Left lung (tissue), 1 donor: ENCODE measurements around a stretch of chr5.

- PRO-cap, result no peak
These were observed 8.2 kb downstream of the DDX46 start for GRCh38 chr5:134766734-134767189.

DNA sequence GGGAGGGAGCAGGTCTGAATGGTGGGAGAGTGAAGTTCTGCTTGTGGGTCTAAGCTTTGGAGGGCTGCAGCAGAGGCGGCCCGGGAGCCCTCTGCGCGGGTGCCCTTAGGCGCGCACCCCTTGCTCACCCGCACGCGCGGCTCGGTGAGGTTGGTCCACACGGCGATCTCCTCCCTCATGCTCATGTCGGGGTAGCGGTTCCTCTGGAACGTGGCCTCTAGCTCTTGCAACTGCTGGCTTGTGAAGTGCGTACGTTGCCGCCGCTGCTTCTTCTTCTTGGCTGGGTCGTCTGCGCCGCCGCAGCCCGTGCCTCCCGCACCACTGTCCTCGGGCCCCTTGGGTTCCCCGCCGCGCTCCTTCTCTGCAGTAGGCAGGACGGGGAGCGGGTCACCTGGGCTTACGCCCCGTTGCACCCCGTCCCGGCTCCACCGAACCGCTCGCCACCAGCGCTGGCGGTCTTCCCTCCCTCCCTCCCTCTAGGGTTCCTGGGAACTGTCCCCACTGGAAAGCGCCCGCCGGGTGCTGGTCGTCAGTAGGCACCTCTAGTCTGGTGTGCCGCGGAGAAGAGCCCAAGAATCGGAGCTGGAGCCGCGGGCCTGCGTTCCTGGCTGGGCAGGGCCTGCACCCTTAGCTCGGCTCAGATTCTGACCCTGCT, 2.8 kb downstream of the PITX1 start:
- PRO-cap, result no peak

DNA sequence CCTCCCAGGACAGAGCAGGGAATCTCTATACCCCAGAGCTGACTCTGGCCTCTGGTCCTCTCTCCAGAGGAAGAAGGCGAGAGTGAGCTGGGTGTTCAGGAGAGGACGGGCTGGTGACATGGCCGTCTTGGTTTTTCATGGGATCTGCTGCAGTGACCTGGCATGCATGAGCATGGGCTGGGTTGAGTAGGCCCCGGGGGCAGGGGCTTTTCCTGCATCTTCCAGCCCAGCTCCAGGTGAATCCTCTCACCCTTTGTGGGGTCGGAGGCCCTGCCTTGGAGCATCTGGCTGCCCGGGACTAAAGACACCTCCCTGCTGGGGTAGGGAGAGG, 28.1 kb upstream of the PITX1 start:
- PRO-cap, result unidirectional peak, plus-strand start at position 95 of the sequence

GRCh38 chr5:135135666-135136294, 101.8 kb upstream of the PITX1 start:
- PRO-cap, result no peak

DNA sequence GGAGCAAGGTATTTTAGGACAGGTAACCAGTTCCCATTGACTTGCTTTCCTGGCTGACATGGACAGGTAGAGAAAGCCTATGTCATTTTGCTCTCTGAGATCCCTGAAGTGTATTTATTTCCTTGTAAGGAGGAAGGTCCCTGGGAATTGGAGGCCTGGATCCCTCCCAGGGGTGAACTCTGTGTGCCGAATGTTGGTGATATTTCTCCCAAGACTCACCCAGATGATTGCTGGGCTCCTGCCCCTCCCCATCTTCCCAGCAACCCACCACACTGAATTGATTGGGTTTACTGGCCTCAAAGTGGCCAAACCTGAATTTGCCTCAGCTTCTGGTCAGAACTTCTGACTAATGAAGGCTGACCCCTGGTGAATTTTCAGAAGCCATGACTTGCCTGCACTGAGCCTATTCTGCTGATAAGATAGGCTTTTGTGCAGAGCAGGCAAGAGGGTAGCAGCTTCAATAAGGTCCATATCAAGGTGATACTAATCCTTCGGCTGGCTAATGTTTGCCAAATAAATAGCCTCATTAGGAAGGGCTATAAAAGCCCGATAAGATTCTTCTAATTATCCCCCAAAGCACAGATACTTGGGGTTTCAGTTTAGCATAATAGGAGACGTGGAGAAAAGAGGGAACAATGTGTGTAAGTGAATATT, 152.8 kb upstream of the PITX1 start:
- PRO-cap, result no peak

DNA sequence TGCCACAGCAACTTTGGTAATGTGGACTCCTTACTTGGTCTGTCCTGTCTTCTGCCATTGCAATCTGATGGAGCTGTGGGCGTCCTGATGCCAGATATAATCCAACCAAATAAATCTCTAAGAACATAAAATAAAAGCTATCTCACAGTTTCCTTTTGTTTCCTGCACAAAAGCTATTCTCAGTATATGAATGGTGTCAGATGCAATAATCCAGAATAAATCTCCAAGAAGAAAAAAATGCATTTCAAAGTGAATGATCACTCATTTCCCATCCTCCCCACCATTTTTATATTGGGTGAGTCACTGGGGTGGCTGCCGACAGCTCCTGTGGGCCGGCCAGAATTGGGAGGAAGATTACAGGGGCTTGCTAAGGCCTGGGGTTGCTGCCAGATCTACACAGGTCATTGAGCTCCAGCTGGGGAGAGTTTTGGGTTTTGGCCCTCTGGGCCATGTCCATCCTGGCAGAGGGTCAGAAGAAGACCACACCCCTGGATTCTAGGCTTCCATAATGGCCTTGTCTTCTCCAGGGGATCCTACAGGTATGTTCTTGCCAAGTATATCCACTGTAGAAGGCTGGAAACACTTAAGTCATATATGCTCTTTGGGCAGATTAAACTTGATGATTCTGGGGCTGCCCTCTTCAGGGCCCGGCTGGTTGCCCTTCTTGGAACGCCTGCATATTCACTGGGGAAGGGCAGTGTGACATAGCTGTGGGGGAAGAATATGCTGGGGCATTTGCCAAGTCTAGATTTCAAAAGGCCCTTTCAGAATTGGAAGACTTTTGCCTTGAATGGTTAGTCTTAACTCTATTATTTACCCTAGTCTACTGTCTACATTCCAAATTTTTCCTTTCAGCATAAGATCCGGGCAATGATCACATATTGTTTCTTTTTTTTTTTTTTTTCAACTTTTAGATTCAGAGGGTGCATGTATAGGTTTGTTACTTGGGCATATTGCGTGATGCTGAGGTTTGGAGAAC, 161.0 kb upstream of the PITX1 start:
- PRO-cap, result no peak

- PRO-cap, result no peak
These were observed 55.8 kb downstream of the MACROH2A1 start for GRCh38 chr5:135343116-135343812.

DNA sequence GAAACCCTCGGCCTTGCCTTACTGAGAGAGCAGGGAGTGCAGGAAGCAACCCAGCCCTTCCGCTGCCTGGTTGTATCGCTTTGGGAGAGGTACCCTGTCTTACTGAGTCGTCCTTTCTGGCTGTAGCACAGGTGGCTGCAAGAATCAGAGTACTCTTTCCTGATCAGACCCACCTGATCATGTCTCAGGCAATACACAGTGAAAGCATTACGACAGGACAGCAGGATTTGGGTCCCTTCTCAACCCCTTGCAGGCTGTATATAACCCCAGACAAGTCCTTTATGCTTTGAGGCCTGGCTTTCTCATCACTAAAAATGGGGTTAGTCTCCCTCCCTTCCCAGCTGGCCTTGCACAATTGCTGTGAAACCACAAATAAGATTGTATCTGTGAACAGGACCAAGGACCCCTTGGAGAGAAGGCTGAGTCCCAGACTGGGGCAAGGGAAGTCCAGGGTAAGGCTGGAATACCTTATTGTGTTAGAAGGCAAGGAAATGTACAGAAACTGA, 11.6 kb downstream of the MACROH2A1 start:
- PRO-cap, result no peak

GRCh38 chr5:135433529-135434053, 13.6 kb downstream of the DCANP1 start:
- PRO-cap, result no peak

DNA sequence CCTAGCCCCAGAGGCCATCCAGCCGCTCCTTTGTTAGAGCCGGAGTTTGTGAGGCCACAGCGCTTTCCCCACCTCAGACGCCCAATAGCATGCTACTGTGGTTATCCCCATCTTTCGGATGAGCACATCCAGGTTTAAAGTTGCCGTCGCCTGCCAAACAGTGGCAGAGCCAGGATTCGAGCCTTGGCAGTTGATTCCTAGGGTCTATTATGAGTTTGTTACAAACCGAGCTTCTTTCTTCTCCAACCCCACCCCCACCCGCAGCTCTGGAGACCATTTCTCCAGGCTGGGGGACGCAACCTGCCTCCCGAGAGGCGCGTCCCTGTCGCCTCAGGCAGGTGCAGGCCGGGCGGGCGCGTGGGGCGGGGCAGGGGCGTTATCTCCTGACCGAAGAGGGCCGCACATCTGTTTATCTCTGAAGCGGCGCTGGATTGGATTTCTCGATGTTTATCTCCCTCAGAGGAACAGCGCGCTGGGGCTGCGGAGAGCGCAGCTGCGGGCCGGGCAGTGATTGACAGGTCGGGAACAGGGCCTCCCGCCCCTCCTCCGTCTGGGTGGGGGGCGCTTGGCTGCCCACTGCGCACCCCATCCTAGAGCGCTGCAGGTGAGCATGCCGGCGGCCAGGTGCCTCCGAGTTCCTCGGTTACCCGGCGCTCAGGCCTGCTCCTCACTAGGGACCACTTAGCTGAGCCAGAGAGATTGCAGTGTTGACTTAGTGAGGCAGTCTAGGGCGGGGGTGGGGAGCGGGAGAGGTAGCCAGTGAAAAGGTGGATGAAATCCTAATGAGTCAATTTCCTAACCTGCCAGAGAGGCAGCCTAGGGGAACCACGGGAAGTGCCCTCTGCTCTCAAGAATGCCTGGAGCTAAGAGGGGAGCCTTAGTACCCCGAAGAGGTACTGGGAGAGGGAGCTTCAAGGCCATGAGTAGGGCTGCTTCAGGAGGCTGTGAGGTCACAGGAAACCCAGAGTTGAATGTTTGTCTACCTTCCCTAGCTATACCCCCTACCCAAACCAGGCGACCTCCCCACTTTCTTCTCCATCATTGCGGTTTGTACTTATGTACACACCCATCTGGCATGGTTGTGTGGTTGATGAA, 39.5 kb upstream of the TIFAB start:
- PRO-cap, result no peak

- PRO-cap, result no peak
These were observed 18.0 kb downstream of the CXCL14 start for GRCh38 chr5:135560766-135561220.

GRCh38 chr5:135998078-135998433, 30.7 kb upstream of the TGFBI start:
- PRO-cap, result unidirectional peak, minus-strand start at chr5:135998159

DNA sequence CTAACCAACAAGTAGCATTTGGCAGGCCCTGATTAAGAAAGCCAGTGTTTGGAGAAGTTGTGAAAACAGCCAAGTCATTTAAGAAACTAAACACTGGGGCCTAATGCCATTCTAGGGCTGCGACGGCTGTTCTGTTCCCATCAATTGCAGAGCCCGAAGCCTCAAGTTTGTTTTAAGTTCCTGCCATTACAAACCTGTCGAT, 4.5 kb upstream of the TGFBI start:
- PRO-cap, result no peak

DNA sequence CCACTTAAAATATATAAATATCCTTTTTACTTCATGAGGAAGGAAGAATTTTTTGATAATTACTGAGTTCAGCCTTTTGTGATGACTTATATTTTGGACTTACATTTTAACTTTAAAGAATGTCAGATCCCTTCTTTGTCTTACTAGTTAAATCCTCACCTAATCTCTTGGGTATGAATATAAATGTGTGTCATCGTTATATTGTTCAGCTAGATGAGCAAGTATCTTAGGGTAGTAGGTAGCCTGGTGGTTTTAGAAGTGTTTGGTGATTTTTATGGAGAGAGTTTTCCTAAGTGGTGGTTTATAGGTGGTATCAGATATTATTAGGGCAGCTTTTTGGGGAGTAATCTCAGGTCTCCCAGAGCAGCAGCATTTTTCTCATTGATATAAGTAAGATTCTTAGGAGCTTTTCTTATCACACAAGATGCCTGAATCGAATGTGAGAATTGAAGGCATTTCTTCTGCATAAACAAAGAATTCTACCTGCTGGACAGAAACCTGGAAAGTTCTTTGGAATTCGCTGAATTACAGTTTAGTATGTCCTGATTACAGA, 11.7 kb downstream of the SMIM32 start:
- PRO-cap, result no peak

DNA sequence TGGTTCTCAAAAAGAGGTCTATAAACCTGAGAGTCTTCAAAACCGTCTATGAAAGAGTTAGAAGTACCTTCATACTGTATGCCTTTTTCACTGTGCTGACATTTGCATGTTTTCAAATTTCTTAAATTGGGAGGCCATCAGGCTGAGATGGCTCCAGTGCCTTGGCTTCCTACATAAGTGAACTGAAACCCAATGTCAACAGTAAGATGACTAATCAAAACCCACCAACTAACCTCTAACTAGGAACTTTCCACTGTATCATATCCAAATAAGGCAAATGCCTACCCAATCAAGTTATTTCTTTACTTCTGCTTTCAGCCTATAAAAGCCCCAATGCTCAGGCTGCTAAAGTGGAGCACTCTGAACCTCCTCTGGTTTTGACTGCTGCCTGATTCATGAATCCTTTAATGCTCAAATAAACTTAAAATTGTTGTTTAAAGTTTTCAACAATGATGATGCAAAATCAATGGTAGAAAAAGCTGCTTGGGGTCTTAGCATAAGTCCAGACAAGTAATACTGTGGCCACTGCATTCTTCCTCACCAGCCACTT, 35.0 kb downstream of the FAM13B start:
- PRO-cap, result no peak

DNA sequence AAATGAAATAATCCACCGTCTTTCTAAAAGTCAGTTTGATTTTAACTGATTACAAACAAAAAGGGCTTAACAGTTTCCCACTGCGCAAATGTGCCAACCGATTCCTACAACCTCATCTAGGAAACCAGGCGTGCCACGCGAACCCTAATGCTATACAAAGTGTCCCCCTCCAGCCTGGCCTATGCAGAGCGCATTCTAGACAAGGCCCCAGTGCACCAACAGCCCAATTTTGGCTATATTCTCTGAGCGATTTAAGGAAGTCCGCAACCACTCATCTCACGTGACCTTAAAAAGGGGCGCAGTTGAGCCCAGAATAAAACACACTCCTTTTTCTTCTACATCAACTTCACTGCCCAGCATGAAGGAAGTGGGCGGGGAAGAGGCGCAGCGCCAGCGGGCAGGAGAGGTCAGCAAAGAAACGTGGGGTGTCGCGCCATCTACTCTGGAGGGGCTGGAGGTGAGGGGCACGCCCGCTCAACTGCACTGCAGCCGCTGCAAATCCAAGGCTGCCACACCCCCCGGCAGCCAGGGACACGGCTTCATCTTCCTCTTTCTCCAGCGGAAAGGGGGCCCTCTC, 746 bp downstream of the FAM13B start:
- PRO-cap, result bidirectional peak, plus-strand start at position 378 of the sequence, minus-strand start at position 231 of the sequence

DNA sequence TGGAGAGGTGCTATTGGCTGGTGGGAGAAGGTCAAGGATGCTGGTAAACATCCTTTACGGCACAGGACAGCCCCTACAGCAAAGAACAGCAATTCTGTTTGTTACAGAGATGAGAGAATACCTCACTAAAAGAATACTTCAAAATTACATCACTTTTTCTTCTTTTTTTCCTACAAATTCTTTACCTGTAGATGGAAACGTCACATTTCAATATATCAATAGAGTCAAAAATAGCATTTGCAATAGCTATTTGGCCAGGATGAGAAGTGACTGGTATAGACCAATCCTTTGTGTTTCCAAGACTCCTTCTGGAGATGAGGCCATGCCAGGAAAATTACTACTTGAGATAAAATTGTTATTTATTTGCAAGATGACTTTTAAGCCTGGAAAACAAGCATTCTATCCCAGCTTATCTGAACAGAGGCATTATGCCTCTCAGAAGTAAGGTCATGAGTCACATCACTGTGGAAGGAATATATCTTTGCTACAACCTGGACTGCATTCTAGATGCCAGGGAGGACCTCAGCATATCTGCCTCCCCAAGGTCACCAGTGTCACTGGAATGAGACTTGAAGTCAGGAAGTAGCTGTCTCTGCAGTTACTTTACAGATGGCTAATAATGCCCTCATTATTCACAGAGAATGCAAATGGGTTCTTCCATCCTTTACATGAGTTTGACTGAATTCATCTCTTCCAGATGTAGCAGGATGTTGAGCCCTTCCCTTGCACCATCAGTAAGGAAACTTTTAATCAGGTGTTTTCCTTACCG, 4.2 kb upstream of the FAM13B start:
- PRO-cap, result no peak

DNA sequence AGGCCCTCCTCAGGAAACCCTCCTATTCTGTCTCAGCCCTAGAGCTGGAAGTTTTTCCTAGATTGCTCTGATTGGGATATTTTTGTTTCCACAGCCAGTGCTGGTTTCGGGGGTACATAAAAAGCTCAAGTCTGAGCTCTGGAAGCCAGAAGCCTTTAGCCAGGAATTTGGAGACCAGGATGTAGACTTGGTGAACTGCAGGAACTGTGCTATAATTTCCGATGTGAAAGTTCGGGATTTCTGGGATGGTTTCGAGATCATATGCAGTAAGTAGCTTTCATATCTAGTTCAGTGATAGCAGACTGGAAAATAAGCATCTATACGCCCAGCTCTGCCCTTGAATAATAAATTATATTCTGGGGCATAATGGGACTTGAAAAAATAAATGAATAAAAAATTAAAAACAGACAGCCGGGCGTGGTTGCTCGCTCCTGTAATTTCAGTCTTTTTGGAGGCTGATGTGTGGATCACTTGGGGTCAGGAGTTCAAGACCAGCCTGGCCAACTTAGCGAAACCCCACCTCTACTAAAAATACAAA, 13.5 kb upstream of the REEP2 start:
- PRO-cap, result no peak

DNA sequence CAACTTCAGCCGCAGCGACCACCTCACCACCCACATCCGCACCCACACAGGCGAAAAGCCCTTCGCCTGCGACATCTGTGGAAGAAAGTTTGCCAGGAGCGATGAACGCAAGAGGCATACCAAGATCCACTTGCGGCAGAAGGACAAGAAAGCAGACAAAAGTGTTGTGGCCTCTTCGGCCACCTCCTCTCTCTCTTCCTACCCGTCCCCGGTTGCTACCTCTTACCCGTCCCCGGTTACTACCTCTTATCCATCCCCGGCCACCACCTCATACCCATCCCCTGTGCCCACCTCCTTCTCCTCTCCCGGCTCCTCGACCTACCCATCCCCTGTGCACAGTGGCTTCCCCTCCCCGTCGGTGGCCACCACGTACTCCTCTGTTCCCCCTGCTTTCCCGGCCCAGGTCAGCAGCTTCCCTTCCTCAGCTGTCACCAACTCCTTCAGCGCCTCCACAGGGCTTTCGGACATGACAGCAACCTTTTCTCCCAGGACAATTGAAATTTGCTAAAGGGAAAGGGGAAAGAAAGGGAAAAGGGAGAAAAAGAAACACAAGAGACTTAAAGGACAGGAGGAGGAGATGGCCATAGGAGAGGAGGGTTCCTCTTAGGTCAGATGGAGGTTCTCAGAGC, 2.4 kb downstream of the EGR1 start:
- PRO-cap, result no peak

DNA sequence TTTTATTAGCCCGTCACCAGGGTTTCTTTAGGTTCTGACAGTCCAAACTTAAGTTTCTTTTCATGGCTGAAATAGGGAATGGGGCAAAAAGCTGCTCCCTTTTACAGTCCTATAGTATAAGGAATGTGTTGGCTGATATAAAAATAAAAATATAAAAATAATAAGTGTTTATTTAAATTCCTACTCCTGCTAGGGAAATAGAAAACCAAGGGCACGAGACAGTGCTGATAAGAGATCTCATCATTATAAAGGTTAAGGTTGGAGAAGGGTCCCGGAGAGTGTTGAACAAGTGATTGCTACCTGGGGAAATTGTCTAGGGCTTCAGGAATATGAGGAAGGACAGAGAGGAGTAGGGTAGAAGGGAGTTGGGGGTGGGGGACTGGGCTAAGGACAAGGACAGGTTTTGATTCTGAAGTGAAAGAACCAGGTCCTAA, 6.7 kb downstream of the EGR1 start:
- PRO-cap, result no peak